Umbilical cord (tissue), 2 donors: Measurements from ENCODE around the gene HBP1.

GRCh38 chr7:106247019-106248065, 37.4 kb downstream of the NAMPT start:
- RAMPAGE, long total RNA = no peak

DNA sequence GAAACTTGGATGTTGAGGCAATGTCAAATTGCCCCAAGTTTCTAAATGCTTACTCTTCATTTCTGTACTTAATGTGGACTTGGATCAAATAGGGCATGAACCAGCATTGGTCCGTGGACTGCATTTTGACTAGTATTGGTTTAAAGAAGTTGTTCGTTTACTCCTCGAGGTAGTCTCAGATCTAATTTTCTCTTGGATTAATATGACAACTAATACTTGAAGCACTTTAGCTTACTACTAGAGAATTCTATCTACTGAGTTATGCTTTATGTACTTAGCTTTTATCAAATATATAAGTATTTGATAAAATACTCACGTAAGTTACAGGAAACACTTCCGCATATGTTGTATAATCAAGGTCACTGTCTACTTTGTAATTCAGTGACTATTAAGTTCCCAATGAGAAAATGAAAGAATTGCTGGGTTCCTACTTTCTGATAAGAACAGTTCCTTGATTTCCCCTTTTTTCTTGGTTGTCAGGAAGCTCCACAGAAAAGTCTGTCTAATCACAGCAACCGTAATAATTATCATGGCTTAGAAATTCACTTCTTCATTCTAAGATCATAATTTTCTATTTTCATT, 15.0 kb downstream of the NAMPT start:
- RAMPAGE, long total RNA = no peak

- RAMPAGE, long total RNA = no peak
Observed at GRCh38 chr7:106282077-106283106, 2.4 kb downstream of the NAMPT start.

- RAMPAGE, long total RNA = no peak
Observed at GRCh38 chr7:106285341-106285937, 656 bp upstream of the NAMPT start.

- RAMPAGE, long total RNA = no peak
Observed at GRCh38 chr7:106418809-106419212, 134.0 kb upstream of the NAMPT start.

DNA sequence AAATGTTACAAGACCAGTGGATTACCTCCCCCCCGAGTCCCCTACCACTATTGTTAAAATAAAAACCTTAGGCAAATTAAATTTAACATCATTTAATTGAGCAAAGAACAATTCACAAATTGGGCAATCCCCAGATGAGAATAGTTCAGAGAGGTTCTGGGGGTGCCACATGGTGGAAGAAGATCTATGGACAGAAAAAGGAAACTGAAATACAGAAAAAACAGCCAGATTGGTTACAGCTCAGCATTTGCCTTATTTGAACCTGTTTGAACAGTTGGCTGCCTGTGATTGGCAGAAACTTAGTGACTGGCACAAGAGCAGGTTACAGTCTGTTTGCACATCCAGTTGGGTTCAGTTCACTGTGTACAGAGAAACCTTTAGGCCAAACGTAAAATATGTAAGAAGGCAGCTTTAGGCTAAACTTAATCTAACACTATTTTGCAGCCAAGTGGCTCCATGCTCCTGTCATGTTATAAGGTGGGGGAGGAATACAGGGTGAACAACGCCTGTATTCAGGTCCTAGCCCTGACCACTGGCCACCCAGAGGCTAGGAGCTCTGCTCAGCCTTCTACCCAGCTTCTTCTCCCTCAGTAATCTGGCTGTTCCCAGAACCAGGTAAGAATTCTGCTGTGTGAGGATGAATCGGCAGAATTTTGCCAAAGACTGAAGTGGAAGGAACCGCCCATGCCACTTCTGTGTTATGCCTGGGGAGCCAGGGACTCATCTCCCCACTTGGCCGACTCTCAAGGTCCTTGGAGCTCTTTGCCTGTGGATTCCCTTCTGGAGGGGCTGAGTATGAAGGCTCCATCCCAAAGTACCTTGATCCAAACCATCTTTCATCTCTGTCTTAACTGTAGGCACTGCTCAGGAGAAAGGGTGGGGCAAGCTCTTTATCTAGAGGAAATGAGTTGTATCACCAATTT, 164.2 kb upstream of the NAMPT start:
- RAMPAGE, long total RNA = no peak

DNA sequence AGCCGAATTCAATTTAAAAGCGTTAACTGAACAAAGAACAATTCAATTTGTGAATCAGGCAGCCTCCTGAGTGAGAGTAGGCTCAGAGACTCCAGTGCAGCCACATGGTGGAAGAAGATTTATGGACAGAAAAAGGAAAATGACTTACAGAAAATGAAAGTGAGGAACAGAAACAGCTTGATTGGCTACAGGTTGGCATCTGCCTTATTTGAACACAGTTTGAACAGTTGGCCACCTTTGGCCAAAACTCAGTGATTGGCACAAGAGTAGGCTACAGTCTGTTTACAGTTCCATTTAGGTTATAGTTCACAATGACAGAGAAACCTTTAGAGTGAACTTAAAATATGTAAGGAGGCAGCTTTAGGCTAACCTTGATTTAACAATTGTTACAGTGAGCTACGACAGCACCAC, 86.3 kb upstream of the CCDC71L start:
- RAMPAGE, long total RNA = no peak

- RAMPAGE, long total RNA = no peak
Observed at GRCh38 chr7:106871832-106872848, 7.1 kb downstream of the PIK3CG start.

- RAMPAGE, long total RNA = no peak
Observed at GRCh38 chr7:106886371-106887095, 21.5 kb downstream of the PIK3CG start.

- RAMPAGE, long total RNA = no peak
Observed at GRCh38 chr7:107064295-107064764, 19.8 kb downstream of the PRKAR2B start.

- RAMPAGE, long total RNA = no peak
Observed at GRCh38 chr7:107168857-107169628, at the start of gene HBP1. Gene HBP1 (plus strand): TSS chr7:107169003.

GRCh38 chr7:107452184-107452960, 17.5 kb upstream of the GPR22 start:
- RAMPAGE, long total RNA = no peak

- RAMPAGE, long total RNA = no peak
Observed at GRCh38 chr7:107474094-107474797, 4.4 kb downstream of the GPR22 start.

GRCh38 chr7:107591243-107592114, 11.4 kb downstream of the BCAP29 start:
- RAMPAGE, long total RNA = no peak

DNA sequence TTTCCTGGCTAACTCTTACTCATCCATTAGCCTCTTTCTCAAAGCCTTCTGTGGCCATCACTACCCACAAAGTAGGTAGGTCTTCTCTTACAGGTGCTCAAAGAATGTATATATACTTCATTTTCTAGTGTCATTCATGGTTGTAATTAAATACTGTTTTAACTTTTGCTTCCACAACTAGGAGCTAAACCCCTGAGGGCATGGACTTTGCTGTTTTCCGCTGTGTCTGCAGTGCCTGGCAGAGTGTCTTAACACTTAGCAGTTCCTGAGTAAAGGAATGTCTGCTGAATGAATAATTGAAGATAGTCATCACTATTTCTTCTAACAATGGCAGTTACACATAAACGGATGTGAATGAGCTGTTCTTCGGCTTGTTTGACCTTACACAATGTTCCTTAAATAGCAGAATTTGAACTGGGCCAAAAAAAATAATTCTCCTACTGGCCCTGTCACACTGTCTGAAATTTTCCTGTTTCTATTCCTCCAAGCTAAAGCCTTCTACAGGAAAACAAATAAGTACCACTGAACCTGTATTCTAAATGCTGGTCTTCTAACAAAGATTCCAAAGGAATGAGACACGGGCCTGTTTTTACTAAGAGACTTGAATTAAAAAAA, 15.2 kb downstream of the BCAP29 start:
- RAMPAGE, long total RNA = no peak

GRCh38 chr7:107596851-107597430, 16.9 kb downstream of the BCAP29 start:
- RAMPAGE, long total RNA = no peak

GRCh38 chr7:107659474-107660195, 993 bp upstream of the SLC26A4 start:
- RAMPAGE, long total RNA = no peak

GRCh38 chr7:107843121-107843602, 40.1 kb upstream of the SLC26A3 start:
- RAMPAGE, long total RNA = no peak

DNA sequence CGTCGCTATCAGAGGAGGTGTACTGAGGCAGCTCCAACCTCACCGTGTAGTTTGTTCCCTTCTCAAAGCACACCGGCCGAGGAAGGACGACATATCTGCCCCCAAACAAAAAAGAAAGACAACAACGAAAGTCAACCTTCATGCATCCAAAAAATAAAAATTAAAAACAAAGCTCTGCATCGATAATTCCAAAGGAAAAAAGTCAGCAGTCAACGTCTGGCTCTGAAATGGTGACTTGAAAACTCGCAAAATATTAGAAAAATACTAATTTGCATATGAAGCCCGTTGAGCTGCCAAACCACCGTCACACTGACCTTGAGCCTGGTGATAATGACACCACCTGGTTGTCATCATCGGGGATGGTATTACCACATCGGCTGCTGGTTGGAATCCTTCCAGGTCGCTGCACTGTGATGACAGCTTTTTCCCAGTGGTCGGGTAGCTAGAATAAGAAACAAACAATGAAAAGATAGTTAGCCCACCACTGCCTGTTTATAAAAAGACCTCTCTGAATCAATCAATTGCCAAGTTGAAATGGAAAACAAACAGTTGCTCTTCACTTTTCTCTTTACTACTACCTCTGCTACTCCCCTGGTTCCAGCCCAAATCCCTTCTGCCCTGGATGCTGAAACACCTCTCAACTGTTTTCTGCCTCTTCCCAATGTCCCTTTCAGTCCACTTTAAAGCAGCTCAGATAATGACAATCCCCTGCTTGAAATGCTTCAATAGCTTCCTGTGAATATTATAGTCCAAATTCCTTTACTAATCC, 41.5 kb downstream of the LAMB1 start:
- RAMPAGE, long total RNA = no peak

DNA sequence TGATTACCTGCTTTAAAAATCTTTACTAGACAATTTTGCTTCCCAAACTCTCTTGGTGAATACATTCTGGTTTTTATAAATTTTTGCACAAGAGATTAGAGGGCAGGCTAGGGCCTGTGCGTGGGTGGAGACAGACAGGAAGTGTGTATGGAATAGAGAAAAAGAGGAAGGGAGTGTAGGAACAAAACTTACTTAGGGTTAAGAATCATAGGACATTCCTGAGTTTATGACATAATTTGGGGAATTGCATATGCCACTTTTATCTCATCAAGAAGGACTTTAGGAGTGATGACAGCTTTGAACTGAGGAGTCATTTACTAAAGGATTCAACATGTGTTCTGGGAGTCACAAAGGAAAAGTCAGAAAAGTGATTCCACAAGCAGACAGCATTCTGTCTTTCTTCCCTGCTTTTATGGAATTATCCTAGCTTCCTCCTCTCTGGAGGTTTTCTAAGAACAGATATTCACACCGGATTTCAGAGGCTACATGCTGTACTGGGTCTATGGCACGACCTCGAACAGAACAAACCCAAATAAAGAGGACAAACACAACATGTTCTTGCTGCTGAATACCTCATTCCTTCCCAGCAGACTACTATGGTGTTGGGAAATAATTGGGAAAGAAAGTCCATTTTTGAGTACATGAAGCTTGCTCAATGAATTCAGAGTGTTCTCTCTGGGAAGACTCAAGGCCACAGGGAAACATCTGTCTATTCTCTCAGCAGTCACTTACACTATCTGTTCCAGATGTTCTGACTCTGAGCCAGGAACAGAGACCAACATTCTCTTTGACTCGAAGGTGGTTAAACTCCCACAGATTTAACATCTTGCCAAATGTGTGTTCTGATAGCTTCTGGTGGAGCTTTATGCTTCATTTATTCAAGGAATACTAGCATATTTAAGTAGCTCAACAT, 31.1 kb downstream of the LAMB1 start:
- RAMPAGE, long total RNA = no peak